Non-pigmented ciliary epithelial cell (primary cell): ENCODE measurements around the gene PDZRN4.

DNA sequence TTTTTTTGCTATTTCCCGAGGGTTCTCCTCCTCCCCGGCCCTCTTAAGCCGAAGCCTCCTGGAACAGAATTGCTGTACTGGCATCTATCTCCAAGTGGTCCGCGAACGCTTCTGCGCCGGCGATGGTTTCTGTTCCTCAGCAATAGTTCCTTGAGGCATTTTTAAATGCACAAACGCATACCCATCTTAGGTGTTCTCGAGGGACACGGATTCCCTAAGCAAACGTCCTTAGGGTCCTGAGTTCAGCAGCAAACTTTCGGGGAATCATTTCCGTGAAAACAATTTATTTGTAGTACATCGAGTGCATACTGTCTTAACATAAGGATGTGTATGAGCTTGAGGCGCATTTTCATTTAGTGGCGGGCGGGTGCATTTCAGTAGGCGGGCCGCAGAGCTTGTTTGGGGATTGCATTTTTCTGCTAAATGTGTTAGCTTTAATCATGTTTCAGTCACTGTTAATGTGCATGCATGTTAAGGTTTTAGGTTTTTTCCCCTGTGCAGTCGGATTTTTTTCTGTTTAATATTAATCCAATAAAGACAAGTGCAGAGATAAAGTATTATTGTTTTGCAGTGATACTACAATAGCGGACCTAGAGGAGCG lies 855 bp downstream of the RESF1 start:
- RRBS: 1% methylated on average over 7 of the region's 24 CpGs

- RRBS: no CpG with 5 or more reads among the region's 8 CpGs
Measured at GRCh38 chr12:31961925-31962640, 2.9 kb downstream of the RESF1 start.

- RRBS: no CpG with 5 or more reads among the region's 8 CpGs
Measured at GRCh38 chr12:32025918-32026386, 66.7 kb downstream of the RESF1 start.

DNA sequence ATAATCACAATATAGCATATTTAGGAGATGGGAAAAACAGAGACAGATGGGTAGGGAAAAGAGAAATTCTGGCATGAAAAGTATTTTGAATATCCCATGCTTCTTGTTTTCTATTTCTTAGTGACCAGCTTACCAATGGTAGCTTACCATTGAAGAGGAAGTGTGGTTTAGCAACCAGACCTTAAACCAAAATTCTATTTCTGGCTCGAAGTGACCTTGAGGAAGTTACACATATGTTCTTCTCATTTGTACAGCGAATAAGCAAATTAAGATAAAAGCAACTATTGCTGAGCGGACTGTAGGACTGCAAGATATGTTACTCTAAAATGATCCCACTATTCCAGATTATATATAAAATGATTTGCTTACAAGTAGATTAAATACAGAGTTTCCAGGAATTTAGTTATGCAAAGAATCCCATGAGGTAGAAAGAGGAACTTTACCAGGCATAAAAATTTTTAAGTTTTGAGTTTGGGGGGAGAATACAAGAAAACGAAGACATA lies 82.9 kb downstream of the FGD4 start:
- RRBS: no CpG with 5 or more reads among the region's 4 CpGs

DNA sequence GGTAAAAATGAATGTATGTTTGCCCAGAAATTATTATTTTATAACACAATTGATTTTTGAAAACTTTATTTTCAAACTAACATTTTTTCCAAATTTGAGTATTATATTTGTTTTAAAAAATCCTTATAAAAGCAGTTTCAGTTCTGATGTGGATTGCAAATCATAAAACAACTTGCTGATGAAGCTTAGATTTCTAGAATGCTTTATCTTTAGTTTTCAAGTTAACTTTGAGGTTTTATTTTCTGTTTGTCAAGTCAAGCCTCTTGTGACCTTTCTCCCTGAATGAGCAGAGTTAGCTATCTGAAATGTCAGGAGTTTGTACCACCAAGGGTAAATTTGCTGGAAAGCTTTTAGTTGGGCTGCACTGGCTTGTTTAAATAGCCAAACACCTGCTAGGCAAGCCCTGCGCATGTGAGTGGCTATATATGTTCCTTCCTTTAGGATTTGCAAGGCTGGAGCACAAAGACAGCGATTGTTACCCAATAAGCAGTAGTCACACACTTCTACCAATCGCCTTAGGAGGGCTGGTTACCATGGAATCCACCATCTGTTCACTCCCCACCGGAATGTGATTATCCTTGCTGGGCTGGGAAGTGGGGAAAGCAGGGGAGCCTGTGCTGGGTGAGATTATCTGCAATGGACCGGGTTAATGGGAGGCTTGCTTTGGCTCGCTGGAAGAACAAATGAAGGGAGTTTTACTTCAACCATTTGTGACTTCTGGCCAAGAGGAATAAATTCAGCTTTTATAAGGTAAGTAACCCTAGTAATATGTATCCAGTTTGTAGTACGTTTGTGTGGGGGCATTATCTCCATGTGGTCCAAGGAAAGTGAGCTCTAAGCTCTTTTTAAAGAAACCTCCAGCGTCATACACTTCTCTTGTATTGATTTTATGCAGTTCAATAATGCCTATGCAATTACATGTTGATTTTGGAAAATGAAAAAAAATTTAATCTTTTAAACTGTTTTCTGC lies 102.5 kb downstream of the FGD4 start:
- RRBS: 5% methylated on average over 2 of the region's 8 CpGs

- RRBS: no CpG with 5 or more reads among the region's 6 CpGs
Measured at GRCh38 chr12:32550356-32550641, 128.8 kb upstream of the DNM1L start.

DNA sequence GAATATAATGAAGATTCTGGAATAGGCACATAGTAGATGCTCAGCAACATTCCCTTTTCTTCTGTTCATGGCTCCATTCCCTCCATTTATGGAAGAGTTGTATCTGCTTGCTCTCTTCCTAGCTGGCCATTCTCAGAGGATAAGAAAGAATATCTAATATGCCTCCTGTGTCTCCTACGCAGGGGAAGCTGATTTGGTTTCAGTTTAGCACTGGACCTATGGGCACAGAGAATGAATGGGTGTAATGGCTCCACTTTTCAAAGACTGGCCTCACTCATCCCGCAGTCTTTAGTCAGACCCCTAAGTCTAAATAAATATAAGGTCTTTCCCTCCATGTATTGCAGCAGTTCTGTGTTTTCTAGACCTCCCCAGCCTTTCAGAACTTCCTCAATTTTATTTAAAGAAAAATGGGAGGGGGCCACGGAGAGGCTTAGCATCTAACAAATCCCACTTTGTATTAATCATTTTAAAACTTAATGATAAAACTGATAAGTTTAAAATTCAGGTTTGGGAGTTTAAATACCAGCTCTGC lies 1.9 kb downstream of the PKP2 start:
- RRBS: no CpG with 5 or more reads among the region's 3 CpGs

- RRBS: no CpG with 5 or more reads among the region's 21 CpGs
Measured at GRCh38 chr12:32895591-32896298, 832 bp downstream of the PKP2 start.

- RRBS: no CpG with 5 or more reads among the region's 3 CpGs
Measured at GRCh38 chr12:38892297-38892590, 13.1 kb downstream of the CPNE8 start.

DNA sequence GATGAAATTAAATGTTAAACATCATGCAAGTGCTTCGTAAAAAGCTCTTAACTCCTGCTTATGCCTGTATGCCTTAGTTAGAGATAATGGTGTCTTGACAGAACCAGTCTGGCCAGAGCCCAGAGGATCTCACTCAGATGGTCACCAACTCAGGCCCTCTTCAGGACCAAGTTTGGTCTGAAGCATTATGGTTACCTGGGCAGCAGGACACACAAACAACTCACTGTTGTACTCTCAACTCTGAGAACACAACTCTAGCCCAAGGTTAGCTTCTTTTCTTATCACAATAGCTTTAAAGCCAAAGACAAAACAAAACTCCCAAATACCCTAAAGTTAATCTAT lies 115.4 kb downstream of the KIF21A start:
- RRBS: no CpG with 5 or more reads among the region's 1 CpG

DNA sequence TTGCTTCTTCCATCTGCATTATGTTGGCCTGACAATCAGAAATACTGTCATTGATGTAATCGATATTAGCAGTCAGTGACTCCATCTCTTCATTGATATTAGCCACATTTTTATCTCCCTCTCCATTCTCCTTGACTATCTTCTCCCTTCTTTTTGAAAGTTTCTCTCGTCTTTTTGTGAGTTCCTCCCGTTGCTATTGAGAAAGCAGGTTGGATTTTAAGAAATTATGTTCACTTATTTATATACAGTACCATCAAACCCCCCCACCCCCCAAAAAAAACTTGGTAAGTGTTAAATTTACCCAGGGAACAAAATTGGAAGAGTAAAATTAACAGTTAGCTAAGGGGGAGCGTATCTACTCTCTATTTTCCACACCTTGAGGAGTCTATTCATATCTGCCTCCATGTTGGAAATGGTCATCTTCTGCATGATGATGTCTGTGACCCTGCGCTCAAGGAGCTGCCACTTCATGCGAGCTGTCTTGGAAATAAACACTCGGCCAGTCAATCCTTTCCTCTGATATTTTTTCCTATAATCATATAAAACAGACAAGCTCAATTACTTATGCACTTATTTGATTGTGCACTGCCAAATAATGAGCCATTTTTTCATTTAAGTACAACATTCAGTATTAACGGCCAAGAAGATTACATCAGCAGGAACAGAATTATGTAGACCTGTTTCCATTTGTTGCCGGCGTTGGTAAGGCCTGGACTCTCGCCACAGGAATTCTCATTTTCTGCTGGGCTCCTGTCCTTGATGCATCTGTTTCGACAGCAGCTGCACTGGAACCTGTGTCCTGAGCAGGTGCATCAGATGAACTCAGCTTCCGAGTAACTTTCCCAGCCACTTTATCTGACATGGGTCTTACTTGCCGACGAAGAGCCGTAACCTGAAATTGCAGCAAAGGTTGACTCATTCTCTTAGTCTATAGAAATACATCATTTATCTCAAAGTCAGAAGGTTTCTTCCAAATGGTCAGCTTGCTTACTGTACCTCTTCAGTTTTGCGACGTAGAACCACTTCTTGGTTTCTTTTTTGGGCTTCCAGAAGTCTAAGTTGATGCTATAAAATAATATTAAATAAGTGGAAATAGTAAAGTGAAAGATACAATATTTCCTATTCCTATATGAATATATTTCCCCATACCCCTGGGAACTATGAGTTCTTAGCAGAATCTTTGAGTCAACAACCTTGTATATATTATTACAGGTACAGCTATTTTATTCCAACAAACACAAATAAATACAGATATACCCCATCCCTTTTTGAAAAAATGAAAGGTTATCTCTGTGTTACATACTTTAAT lies 110.2 kb downstream of the KIF21A start:
- RRBS: no CpG with 5 or more reads among the region's 18 CpGs

GRCh38 chr12:39424757-39425664 lies 17.9 kb downstream of the KIF21A start:
- RRBS: no CpG with 5 or more reads among the region's 6 CpGs

DNA sequence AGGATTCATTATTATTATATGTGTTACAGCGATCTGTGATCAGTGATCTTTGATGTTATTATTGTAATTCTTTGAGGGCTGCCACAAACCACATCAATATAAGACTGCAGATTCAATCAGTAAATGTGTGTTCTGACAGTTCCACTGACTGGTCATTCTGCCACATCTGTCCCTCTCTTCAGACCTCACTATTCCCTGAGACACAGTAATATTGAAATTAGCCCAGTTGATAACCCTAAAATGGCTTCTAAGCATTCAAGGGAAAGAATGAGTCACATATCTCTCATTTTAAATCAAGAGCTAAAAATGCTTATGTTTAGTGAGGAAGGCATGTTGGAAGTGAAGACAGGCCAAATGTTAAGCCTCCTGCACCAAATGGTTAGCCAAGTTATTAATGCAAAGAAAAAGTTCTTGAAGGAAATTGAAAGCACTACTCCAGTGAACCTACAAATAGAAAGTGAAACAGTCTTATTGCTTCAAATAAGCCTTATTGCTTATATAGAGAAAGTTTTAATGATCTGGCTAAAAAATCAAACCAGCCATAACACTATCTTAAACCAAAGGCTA lies 24.5 kb upstream of the KIF21A start:
- RRBS: no CpG with 5 or more reads among the region's 1 CpG

DNA sequence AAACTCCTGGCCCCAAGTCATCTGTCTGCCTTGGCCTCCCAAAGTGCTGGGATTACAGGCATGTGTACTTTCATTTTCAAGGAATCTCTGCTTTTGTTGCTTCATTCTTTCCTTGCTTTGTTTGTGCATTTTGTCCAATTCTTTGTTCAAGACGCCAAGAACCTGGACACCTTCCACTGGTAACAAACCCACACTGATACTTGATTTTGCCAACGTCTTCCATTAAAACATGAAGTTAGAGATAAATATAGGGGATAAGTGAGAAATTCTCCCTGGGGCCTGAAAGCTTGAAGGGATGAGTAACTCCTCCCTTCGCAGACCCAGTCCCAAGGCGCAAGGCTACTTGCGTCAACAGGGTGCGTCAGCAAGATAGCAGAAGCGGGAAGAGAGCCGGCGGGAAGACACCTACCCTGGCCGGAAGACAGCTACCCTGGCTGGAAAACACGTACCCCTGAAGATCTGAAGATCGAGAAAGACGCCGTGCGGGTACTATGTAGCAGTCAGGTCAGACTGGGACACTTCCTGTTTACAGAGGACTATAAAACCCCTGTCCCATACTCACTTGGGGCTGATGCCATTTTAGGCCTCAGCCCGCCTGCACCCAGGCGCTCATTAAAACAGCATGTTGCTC lies 81.1 kb downstream of the ABCD2 start:
- RRBS: no CpG with 5 or more reads among the region's 17 CpGs

DNA sequence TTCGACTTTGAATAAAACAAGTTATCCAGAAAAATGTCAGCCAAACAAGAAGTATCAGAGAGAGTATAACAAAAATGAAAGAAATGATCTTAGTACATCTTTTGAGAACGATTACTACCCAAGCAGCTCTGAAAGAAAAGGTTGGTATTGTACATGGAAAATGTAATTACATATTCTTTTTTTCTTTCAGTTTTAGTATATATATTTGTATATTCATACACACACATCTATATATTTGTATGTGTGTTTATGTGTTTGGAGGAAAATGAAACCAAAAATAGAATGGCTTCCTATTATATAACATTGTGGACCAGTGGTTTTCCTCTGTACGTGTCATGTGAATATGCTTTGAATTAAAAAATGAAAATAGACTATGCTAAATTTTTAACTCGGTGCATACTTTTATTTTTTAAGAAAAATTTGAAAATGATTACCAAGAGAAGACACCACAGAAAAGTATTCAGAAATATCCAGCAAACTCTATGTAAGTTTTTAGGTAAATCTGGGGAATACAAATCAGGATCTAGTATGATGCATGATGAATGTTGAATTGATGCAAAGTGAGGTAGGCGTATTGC lies 57.1 kb downstream of the C12orf40 start:
- RRBS: no CpG with 5 or more reads among the region's 5 CpGs

- RRBS: 1% methylated on average over 18 of the region's 104 CpGs
Measured at GRCh38 chr12:41187906-41189052, at the start of gene PDZRN4. Gene PDZRN4 (plus strand): TSS chr12:41188320.

DNA sequence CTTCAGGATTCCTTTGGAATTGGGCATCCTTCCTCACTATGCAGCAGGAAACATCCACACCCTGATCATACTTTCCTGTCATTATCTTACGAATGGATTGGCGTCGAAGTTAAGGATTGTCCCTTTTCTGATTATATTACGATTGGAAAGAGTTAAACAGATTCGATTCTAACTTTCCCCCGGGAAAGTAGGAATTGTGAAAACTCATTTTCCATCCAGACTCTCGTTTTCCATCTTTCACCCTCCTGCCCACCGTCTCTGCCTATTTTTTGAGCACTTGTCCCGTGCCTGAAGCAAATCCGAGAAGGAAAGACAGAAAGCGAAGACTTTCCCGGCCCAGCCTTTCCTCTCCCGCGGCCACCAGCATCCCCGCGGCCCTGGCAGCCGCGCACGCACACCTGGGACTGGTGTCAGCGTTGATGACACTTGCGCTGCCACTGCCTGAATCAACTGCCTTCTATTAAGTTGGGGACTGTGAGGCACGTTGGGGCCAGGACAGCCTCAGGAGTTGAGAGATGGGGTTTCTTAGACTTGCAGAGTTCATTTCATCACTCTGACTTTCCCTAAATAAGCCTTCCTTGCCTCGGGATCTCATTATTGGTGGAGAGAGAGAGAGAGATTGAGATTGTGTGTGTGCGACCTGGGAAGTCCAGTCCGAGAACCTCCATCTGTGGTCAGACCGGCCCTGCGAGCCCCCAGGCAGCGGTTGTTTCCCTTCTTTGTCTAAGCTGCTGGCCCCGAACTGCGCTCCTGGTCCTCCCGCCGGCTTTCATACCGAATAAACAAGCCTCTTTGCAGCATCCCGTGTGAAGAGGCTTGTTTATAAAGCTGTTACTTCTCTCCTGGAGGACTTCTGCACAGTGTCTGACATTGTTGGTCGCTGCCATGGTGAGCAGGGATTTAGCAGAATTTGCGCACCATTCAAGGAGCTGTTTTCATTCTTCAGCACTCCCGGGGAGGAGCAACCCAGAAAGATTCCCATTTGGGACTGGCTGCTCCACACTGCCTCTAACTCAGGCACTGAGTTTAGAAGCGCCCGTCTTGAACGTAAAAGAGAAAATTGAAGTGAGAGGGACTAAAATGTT lies 1.4 kb downstream of the PDZRN4 start:
- RRBS: 2% methylated on average over 7 of the region's 40 CpGs

GRCh38 chr12:41217592-41218127 lies 29.5 kb downstream of the PDZRN4 start:
- RRBS: no CpG with 5 or more reads among the region's 2 CpGs